Lung (tissue), 4 donors: ENCODE measurements around the gene UNC93A.

DNA sequence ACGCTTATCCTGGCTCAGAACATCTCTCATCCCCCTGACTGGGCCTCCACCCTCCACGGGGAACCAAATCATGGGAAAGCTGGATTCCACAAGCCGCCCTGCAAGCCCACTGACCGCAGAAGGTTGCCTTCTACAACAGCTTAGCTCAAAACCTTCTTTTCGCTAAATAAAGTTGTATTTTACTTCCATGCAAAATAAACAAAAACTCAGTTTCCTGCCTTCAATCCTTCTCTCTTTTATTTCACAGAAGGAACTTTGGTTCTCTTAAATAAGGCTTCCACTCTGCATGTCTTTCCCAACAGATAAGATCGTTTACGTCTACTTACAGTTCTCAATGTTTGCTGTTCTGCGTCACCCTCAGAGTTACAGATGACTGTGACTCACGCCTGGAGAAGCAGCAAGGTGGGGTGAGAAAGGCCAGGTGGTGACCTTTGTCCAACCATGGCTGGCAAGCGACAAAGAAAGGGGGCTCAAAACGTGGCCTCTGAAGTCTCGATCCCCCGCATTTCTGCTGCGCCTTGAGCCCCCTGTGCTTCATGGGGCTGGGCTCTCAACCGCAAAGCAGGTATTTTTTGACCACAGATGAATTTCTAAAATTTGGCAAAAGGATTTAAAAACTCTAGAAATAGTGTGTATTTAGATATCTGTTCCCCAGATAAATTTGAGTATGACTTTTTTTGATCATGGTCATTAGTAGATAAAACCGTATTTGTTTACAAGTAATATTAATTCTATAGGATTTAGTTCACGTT, 51.4 kb upstream of the RPS6KA2 start:
- PRO-cap = no peak
- RAMPAGE, long total RNA = no peak
- RRBS = no CpG with 5 or more reads among the region's 17 CpGs

- PRO-cap = no peak
- RAMPAGE, long total RNA = no peak
- RRBS = 1% methylated on average over 12 of the region's 42 CpGs
These were observed 94.2 kb downstream of the RNASET2 start for GRCh38 chr6:166861969-166862742.

GRCh38 chr6:166931023-166931571, 25.3 kb downstream of the RNASET2 start:
- PRO-cap = no peak
- RAMPAGE, long total RNA = no peak
- RRBS = no CpG with 5 or more reads among the region's 11 CpGs

DNA sequence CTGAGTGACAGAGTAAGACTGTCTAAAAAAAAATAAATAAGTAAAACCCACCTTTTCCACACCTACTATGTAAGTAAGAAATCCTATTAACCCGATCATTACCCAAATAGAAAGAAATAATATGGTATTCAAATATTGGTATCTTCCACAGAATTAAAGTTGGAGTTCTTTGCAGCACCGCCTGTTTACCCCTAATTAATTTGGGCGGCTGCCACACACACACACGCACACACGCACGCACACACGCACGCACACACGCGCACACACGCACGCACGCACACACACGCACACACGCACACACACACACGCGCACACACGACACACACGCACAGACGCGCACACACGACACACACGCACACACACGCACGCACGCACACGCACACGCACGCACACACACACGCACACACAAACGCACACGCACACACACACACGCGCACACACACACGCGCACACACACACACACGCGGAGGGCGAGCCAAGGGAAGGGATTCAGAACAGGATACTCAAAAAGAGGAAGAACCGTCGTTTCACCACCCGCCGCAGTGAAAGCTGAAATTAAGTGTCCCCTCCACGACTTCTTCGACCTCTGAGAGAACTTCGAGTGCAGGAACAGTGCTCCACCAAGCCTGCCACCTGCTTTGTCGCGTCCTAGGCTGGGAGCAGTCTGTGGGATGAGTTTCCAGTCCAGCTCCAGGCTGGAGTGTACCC, 1.2 kb downstream of the RNASET2 start:
- PRO-cap = no peak
- RAMPAGE, long total RNA = no peak
- RRBS = no CpG with 5 or more reads among the region's 48 CpGs

DNA sequence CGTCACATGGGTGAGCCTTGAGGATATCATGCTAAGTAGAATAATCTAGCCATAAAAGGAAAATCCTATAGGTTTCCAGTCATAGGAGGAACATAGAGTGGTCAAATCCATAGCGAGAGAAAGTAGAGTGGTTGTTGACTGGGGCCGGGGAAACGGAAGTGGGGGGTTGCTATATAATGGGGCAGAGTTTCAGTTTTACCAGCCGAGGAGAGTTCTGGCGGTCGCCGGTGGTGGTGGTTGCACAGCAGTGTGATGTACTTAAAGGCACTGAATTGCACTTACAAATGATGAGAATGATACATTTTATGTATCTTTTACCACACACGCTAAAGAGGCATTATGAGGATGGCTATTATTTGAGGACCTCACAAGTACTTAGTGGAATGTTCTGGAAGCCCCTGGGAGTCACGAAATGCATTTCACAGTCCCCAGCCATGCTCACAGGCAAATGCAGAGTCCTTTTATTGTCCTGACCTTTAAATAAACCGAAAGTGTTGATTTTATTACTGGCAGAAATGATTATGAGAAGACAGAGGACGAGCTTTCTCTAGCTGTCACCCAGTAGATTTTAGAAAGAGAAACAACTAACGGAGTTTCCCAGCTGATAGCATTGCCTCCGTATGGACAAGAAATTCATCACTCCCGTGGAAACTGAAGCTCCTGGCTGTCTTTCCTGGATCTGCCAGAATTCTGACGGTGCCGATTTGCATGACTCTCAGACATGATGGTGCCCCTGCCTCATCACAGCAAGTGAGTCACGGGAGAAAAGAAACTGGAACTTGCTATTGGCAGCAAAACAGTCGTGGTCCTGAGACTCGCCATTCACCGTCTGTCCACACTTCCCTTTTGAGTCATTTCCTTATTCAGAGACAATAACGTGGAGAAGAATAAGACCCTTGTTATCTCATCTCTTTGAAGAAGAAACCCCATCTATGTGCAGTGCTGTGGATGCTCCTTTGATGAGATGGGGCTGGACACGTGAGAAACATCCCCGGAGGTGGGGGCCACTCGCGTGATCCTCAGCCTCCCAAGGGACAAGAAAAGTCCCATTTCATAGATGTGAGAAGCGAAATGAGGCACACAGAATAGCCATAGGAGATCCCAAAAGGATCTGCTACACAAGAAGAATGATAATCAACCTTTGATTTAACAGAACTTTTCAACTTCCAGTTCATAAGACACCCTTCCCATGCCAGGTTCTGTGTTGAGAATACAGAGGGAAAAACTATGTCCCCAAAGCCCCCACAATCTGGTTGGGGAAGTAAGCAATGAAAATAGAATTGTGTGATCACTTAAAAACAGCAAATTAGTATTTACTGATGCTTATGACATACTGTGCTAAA, 4.4 kb downstream of the GPR31 start:
- PRO-cap = no peak
- RAMPAGE, long total RNA = no peak
- RRBS = 59% methylated on average over 6 of the region's 27 CpGs

- PRO-cap = no peak
- RAMPAGE, long total RNA = no peak
- RRBS = 98% methylated on average over 2 of the region's 17 CpGs
These were observed 283 bp downstream of the GPR31 start for GRCh38 chr6:167157483-167157911.

- PRO-cap = no peak
- RAMPAGE, long total RNA = no peak
- RRBS = no CpG with 5 or more reads among the region's 10 CpGs
These were observed 53.0 kb upstream of the UNC93A start for GRCh38 chr6:167238084-167238483.

- PRO-cap = no peak
- RAMPAGE, long total RNA = no peak
- RRBS = no CpG with 5 or more reads among the region's 7 CpGs
These were observed at the start of gene UNC93A for GRCh38 chr6:167290936-167291629. UNC93A (plus strand) TSS chr6:167291315.

DNA sequence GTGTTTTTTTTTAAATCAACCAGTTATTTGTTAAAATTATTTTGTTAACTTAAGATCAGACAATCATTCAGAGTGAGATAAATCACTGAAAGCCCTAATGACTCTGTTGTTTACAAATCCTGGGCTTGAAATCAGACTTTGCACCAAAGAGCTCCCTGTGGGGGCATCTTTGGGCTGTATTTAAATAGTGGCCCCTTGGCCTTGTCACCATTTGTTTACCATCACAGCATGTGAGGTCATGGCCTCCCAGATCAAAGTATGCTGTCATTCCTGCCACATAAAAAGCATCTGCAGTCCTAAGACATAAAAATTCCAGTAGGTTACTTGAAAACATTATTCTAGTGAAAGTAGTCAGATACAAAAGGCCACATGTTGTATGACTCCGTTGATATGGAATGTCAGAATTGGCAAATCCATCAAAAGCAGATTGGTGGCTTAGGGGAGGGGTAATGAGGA, 17.2 kb downstream of the TTLL2 start:
- PRO-cap = no peak
- RAMPAGE, long total RNA = no peak
- RRBS = no CpG with 5 or more reads among the region's 1 CpG

- PRO-cap = no peak
- RAMPAGE, long total RNA = no peak
- RRBS = no CpG with 5 or more reads among the region's 8 CpGs
These were observed 170.6 kb downstream of the TTLL2 start for GRCh38 chr6:167495486-167495864.

- PRO-cap = no peak
- RAMPAGE, long total RNA = no peak
- RRBS = no CpG with 5 or more reads among the region's 6 CpGs
These were observed 235.2 kb downstream of the TTLL2 start for GRCh38 chr6:167560166-167560355.

DNA sequence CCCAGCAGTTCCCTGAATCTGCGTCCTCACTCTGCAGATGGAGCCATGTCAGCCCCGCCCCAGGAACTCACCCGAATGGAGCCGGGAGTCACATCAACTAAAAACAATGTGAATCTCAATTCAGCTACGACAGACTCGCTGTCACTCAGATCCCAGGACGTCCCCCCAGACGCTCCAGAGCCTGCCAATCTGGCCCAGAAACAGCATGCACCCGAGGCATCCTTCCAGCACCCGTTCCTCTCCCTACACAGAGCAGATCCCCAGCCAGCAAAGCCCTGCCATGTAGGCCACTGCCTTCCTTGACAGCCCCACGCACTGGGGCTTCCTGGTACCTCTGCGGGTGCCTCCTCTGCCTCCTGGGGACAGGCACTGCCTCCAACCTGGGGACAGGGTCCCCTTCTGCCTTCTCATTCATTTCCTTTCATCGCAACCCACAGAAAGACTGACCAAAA, 248.0 kb downstream of the TTLL2 start:
- PRO-cap = no peak
- RAMPAGE, long total RNA = no peak
- RRBS = no CpG with 5 or more reads among the region's 13 CpGs

- PRO-cap = no peak
- RAMPAGE, long total RNA = no peak
- RRBS = no CpG with 5 or more reads among the region's 9 CpGs
These were observed 155.9 kb upstream of the AFDN start for GRCh38 chr6:167670807-167671303.

GRCh38 chr6:167682579-167683592, 143.8 kb upstream of the AFDN start:
- PRO-cap = no peak
- RAMPAGE, long total RNA = no peak
- RRBS = no CpG with 5 or more reads among the region's 16 CpGs

DNA sequence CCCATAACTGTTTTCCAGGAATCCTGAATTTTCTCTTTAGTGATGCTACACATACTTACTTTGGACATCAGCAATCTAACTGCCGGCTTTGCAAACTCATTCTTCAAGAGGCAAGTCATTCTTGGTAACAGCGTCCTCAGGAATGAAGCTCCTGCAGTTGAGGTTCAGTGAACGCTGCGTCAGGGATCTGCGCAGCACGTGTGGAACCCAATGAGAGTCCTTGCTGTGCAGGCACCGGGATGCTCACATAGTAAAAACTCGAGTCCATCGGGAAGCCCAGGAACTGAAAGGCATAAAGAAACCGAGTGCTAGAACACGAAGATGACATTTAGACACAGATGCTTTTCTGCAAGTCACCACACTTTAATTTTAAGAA, 2.2 kb upstream of the AFDN start:
- PRO-cap = no peak
- RAMPAGE, long total RNA = no peak
- RRBS = no CpG with 5 or more reads among the region's 11 CpGs

DNA sequence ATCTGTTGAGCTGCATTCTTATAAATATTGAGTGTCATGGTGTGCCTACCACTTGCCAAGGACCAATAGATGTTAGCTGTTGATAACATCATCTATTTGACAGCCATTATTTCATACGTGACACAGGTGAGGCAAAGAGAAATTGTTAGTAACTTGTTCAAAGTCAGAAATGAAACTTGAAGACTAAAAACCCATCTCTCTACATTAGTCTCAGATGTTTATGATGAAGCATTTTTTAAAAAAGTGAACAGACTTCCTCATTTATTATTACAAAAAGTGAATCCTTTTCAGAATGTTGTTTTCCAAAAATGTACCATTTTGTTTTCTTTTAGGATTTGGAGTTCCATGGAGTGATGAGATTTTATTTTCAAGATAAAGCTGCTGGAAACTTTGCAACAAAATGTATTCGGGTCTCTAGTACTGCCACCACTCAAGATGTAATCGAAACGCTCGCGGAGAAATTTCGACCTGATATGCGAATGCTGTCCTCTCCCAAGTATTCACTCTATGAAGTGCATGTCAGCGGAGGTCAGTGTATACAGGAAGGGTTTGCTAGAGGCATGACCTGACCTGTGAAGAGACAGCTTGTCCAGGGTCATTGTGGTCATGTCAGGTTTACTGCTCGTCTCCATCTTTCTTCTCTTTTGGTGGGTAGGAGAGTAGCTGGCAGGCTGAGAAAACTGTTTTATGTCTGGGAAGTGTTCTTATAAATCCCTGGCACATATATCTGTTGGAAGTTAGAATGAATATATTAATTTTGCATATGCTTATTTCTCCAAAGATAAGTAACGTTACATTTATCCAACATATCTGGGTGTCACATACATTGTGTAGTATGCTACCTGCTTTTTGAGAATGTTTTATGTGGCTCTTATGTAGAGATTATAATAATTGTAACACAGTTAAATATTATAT, 37.8 kb downstream of the AFDN start:
- PRO-cap = no peak
- RAMPAGE, long total RNA = no peak
- RRBS = no CpG with 5 or more reads among the region's 11 CpGs

DNA sequence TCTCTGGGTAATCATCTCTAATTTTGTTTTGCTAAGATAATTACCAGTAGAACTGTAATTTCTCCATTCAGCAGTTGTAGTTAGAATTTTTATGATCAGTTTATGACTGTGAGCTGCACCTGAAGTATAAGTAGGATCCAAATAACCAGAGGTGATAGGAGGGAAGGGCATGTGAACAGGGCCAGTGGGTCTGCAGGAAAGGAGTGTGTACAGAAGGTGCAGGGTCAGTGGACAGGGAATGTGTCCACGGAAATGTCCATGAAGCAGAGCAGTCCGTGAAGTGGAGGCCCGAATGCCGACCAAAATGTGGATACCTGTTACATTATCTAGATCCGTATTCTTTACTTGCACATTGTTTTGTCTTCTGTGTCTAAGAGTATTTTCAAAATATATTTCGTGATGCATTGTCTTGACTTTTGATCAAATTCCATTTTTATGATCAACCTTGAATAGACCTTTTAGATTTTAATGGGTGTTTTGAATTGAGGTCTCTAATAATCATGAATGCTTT, 60.5 kb upstream of the KIF25 start:
- PRO-cap = no peak
- RAMPAGE, long total RNA = no peak
- RRBS = no CpG with 5 or more reads among the region's 6 CpGs

DNA sequence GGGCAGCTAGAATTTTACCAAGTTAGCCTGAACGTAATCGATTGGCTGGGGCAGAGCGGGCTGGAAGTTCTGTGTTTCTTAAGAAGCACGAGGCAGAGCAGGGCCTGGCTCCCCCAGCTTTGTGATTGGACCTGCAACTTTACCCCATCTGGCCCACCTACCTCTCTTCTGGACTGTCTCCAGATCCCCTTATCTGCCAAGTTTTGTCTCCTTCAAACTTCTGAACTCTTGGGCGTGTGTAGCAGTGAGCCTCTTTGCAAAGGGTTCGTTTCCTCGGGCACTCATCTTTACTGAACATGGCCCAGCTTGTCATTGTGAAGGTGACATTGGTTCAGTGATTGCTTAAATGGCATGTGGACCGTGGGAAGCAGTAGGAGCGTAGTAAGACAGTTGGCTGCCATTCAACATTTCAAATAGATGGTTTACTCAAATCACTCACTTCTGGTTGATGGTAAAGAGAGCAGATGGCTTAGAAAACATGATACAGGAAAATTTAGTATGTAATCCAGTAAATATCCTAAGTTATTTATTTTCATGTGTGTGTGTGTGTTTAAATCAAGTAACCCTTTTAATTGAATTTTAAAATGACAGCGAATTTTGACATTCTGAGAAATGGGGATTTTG, 34.8 kb upstream of the KIF25 start:
- PRO-cap = no peak
- RAMPAGE, long total RNA = no peak
- RRBS = no CpG with 5 or more reads among the region's 10 CpGs

GRCh38 chr6:167965291-167966158, 31.9 kb upstream of the KIF25 start:
- PRO-cap = no peak
- RAMPAGE, long total RNA = no peak
- RRBS = 87% methylated on average over 6 of the region's 37 CpGs

DNA sequence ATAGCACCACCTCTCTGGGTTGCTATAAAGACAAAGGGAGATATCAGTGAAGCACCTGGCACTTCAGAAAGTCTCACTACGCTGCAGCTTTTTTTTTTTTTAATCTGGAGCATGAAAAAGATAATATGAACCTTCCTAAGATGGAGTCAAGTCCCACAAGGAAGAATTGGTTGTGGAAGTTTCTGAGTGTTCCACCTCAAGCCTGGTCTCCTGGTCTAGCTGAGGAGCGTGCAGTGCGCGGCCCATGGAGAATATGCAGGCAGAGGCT, 537 bp downstream of the KIF25 start:
- PRO-cap = no peak
- RAMPAGE, long total RNA = no peak
- RRBS = no CpG with 5 or more reads among the region's 4 CpGs